CD14-positive monocyte (primary cell): ENCODE measurements around a stretch of chr12.

GRCh38 chr12:54401350-54401958 lies 16.9 kb upstream of the ZNF385A start:
- CAGE, long polyA plus RNA: no peak

- CAGE, long polyA plus RNA: no peak
Measured at GRCh38 chr12:54407396-54408067, 11.5 kb downstream of the ITGA5 start.

DNA sequence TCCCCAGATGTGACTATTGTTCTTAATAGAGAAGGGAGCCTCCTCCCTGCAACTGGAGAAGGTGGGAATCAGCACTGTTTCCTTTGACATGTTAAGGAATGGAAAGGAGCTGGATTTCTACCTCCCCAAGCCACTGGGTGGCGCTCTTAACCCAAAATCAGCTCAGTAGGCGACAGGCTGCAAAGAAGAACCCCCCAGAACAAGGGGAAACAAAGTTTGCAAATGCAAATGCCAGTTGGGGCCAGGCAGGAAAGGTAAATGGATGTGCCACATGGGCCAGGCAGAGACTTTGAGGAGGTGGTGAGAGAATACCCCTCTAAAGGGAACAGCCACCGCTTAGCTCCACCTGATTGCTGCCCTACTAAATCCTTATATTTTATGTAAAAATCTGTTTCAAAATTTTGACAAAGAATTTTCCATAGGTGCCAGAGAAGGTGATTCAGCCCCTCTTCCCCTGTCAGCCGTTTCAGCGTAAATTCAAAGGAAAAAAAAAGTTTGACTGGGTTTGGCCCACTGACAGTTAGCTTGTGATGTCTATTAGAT lies 22.2 kb upstream of the PDE1B start:
- CAGE, long polyA plus RNA: no peak

GRCh38 chr12:54579551-54580255 lies 8.8 kb downstream of the PPP1R1A start:
- CAGE, long polyA plus RNA: no peak

GRCh38 chr12:54587269-54587999 lies 1.0 kb downstream of the PPP1R1A start:
- CAGE, long polyA plus RNA: no peak

DNA sequence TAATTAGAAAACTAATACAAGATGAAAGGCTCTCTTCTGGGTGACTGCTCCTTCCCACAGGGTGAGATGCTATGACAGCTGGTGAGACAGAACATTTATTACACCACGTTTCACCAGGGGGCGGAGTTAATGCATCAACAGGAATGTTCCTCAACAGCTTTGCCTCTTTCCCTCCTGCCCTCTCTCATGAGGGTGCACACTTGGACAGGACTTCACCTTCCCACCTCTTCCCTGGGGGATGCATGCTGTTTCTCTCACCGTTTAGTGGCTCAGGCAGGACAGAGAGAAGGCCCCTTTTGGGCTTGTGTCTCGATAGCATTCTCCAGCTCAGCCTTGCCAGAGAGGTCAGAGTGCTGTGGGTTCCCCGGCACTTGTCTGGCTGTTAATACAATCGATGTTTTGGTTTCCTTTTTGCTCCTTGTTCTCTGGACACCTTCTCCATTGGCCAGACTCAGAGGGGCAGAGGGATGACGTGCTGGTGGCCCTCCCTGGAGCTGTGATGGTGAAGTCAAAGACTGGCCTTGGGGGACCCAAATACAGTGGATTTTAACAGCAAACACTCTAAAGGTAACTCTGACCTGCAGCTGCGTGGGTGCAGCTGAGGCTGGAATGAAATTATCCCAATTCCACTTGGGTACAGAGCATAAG lies 13.5 kb upstream of the PPP1R1A start:
- CAGE, long polyA plus RNA: no peak

DNA sequence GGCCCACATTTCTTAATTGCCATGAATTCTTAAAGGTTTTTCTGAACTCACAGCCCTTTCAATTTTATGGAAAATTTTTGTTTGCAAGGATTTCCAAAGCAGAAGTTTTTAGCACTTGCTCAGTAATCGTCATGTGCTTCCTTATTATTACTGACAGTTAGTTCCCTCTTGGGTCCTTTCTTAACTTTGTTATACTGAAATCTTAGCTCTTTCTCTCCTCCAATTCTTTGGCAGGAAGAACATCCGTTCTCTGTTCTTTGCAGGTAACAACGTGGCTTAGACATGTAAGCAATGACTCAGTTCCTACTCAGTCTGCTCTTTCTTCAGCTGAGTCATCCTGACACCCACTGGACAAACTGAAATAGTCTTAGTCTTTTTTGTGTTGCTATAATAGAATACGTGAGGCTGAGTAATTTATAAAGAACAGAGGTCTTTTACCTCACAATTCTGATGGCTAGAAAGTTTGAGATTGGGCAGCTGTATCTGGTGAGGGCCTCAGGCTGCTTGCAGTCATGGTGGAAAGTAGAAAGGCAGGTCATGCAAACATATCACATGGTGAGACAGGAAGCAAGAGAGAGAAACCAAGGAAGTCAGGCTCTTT lies 49.3 kb downstream of the TESPA1 start:
- CAGE, long polyA plus RNA: no peak

GRCh38 chr12:55101916-55102327 lies 24.3 kb upstream of the OR9K2 start:
- CAGE, long polyA plus RNA: no peak

GRCh38 chr12:55484234-55484755 lies 7.9 kb upstream of the OR6C68 start:
- CAGE, long polyA plus RNA: no peak

DNA sequence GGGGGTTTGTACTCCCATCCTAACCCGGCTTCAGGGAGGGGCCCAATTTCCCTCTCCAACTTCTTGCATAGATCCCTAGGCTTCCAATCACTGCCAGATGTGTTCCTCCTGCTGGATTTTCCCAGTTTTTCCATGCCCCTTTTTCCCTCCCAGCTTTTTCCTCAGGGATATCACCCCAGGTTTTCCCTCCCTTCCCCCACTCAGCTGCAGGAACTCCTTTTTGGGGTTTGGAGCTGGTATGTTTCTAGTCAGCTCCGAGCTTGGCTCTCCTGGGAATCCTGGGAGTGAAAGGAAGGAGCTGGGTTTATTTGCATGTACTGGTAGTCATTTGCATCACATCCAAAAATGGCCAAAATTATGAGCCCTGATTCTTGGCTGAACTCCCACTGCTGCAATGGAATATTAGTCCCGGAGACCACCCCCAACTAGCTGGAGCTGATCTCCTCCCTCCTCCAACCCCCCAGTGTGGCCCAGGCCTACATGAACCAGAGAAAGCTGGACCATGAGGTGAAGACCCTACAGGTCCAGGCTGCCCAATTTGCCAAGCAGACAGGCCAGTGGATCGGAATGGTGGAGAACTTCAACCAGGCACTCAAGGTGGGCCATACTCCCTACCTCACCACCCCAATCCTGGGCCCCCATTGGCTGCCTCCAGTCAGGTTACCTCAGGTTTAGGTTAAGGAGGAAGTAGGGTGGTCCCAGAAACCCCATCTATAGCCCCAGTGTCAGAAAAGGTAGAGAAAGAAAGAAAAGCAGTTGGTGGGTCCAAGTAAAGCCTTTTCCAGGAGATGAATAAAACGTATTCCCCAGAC lies 1.4 kb upstream of the RDH5 start:
- CAGE, long polyA plus RNA: no peak

DNA sequence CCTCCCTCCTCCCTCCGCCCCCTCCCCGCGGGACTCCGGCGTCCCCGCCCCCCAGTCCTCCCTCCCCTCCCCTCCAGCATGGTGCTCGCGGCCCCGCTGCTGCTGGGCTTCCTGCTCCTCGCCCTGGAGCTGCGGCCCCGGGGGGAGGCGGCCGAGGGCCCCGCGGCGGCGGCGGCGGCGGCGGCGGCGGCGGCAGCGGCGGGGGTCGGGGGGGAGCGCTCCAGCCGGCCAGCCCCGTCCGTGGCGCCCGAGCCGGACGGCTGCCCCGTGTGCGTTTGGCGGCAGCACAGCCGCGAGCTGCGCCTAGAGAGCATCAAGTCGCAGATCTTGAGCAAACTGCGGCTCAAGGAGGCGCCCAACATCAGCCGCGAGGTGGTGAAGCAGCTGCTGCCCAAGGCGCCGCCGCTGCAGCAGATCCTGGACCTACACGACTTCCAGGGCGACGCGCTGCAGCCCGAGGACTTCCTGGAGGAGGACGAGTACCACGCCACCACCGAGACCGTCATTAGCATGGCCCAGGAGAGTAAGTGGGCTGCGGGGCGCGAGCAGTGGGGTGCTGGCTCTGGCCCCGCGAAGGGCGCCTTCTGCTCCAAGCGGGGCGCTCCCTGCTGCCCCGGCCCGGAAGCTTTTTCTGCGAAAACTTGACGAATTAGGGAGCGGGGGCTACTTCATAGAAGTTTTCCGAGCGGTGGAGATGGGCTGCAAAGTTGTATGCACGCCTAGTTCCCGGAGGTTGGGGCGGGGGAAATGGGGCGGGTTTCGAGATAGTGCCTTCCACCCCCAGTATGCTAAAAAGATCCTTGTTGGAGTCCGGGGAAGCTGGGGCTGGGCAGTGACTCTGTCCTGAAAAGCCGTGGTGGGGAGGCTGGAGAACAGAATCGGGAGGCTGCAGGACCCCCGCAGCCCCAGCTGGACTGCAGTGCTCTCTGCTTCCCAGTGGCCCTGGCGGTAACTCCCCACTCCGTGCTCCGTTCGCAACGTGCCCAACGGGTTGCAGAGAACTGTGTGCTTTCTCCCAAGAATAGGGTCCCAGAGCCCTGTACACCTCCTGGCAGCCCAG lies 647 bp downstream of the GDF11 start:
- CAGE, long polyA plus RNA: no peak

GRCh38 chr12:55931860-55932988 lies 1.3 kb downstream of the DGKA start:
- CAGE, long polyA plus RNA: start-site peak on the plus strand at chr12:55932014-55932101, 43 and 43 reads in 2 replicates; start-site peak on the minus strand at chr12:55932590-55932648, 39 and 27 reads in 2 replicates

DNA sequence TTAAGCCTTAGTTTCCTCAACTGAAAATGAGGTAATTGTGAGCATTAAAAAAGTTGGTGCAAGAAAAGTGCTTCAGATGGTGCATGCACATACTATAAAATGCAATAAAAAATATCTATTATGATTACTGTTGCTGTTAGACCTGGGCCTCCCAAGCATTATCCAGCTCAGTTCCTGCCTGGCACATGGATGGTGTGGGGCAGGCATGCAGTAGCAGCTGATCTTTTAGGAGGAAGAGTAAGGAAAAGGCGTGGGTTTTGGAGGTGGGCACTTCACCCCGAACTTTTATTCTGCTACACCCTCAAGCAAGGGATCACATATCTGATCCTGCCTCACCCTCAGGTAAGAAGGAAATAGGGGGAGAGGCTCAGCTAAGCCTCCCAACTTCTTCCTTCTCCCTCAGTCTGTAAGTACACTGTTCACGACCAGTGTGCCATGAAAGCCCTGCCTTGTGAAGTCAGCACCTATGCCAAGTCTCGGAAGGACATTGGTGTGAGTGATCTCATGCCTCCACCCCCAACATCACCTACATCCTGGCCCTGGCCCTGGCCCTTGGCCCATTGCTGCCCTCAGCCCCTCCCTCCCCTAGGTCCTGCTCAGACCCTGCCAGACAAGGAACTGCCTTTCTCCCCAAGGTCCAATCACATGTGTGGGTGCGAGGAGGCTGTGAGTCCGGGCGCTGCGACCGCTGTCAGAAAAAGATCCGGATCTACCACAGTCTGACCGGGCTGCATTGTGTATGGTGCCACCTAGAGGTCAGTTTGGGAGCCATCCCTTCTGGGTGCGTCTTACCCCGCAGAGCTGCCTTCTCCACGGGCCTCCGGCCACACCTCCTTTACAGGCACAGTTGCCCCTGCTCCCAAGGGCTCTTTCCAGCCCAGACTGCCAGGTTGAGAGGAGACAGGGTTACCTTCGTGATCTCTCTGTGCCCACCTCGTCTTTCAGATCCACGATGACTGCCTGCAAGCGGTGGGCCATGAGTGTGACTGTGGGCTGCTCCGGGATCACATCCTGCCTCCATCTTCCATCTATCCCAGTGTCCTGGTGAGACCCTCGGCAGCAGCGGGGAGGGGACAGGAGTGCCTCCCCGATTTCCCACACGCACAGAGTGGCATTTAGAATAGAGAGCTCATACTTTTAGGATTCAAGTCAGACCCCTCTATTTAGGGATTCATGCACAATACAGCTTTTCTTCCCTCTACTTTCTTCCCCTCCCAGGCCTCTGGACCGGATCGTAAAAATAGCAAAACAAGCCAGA lies 9.1 kb downstream of the DGKA start:
- CAGE, long polyA plus RNA: no peak

DNA sequence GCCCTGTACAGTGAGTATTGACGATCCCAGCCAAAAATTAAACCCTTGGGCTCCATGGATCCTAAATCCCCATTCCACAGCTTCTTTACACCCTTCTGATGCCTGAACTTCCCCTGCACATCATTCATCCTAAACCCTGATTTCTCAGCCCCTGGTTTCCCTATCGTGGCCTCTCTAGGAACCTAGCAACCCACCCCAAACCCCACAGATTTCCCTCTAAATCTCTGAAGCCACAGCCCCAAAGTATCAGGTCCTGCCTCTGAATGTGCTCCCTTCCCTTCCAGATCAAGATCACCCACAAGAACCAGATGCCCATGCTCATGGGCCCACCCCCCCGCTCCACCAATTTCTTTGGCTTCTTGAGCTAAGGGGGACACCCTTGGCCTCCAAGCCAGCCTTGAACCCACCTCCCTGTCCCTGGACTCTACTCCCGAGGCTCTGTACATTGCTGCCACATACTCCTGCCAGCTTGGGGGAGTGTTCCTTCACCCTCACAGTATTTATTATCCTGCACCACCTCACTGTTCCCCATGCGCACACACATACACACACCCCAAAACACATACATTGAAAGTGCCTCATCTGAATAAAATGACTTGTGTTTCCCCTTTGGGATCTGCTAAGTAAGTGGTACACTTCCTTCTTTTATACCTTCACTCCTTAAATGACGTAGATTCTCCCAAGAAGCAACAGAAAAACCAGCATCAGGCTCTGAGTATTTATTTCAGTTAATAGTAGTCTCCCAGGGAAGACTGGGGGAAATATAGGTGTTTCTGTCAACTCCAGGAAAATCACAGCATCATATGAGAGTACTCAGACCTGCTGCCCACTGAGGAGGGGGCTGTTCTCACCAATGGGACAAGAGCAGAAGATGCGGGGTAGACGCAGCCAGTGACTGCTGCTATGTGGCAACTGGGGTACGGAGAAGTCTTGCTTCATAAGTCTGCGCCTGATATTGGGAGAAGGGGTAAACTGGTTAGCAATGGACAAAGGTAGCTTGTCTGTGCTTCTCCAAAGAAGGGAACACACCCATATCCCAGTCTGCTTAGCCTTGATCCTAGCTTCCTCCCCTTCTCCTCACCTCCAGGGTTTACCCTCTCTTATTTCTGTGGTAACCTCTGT lies 12.1 kb downstream of the PMEL start:
- CAGE, long polyA plus RNA: no peak

DNA sequence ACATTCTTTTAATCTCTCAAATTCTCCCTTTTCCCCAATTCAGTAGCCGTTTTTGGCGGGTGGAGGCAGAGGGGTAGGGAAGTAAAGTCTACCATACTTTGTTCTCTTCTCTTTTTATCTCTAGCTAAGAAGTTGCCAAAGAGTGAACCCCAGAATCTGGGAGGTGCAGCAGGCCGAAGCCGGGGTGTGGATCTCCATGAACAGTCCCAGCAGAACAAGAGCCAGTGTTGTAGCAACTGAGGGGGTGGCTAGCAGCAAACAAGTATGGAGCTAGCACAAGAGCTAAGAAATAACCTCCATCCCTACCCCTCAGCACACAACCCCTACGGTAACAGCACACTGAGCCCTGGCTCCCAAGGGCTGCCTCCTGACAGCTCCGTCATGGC lies 5.1 kb upstream of the SUOX start:
- CAGE, long polyA plus RNA: no peak

DNA sequence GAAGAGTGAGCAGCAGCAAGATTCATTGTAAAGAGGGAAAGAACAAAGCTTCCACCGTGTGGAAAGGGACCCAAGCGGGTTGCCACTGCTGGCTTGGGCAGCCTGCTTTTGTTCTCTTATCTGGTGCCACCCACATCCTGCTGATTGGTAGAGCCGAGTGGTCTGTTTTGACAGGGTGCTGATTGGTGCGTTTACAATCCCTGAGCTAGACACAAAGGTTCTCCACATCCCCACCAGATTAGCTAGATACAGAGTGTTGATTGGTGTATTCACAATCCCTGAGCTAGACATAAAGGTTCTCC lies 2.5 kb downstream of the SUOX start:
- CAGE, long polyA plus RNA: no peak

DNA sequence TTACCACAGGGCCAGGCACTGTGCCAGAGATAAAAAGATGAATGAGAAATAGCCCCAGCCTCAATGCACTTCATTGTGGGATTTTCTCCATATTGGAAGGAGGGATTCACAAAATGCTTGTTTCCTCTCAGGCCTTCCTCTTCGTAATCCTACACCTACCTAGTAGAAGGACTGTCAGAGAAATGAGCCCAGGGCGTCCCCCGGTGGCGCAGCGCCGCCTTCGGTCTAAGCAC lies 336 bp upstream of the RPS26 start:
- CAGE, long polyA plus RNA: no peak

DNA sequence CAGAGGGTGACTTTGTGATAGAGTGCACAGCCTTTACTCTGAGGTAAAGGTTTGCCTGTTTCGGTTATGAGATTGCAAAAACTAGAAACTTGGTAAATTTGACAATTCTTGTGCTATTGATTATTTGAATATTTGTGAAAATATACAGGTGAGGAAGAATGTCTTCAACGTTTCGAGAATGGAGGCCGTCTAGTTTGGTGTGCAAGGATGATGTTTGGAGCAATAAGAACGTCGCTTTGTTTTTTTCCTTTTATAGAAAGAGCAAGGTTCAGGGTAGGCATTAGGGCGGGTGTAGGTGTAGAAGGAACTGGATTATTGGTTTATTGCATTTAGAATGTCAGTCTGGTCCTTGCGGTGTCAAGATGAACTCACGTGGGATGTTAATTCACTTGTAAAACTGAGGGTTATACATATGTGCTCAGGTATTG lies 1.1 kb downstream of the RPS26 start:
- CAGE, long polyA plus RNA: no peak

GRCh38 chr12:56044235-56044638 lies 2.5 kb downstream of the RPS26 start:
- CAGE, long polyA plus RNA: no peak

- CAGE, long polyA plus RNA: no peak
Measured at GRCh38 chr12:56045334-56046022, 3.8 kb downstream of the RPS26 start.